Measurements from ENCODE around the gene GSTA3.

DNA sequence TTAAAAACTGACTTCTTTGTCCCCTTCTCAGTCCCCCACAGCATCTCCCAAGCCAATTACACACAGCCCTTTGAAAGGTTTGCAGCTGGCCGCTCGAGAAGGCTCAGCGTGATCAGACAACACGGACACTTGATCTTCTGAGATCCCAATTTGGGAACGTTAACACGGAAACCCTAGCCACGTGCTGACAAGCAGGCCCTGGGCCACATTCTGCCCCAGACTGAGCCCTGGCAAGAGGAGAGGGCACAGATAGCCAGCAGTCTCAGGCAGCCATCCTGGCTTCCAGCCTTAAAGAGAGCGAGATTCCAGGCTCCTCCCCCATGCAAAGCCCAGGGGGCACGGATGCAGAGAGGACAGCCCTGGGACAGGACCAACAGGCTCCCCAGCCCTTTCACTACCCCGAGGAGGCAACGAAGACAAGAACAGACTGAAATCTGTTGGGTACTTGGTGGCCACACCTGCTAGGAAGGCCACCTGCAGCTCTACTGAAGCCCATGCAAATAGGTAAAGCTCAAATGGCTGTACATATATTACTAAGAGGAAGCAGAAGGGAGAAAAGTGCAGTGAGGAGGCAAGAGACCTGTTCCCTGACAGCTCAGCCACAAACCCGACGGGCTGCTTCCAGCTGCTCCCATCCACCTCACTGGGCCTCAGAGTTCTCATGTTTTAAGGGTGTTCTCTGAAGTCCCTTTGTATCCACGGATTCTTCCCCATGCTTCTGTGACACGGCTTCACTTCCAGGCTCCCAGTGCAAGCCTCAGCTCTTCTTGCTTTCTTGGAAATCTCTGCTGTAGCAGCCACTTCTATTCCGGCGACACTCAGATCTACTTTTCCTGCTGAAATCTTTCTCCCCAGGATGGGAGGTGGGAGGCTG, 24.7 kb downstream of the TRAM2 start:
- RAMPAGE, long total RNA, result no peak
- RRBS, result no CpG with 5 or more reads among the region's 17 CpGs

GRCh38 chr6:52575185-52575998, 1.5 kb downstream of the TRAM2 start:
- RAMPAGE, long total RNA, result no peak
- RRBS, result no CpG with 5 or more reads among the region's 16 CpGs

DNA sequence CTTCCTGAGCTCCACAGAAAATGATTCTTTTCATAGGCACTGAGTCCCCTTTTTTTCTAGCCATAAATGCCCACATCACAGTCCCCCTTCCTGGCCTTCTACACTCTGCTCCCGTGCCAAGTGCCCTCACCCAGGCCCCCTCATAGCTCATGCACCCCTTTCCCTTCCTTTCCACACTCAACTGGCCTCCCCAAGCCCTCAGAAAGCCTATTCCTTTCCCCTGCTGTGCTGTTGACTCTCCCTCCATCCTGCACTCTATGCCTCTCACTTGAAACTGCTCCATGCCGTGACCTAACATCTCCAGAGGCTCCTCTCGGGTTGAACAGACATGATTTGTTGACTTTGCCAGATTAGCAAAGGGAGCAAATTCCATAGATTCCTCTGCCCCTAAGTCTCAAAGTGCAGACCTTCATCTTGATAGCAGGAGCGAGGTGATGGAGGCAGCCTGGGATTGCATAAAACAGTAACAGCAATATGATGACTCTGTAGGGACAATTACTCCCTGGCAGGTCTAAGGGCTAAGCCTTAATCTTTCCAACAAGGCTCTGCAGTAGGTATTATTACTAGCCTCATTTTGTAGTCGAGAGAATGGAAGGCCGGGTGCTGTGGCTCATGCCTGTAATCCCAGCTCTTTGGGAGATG, 12.2 kb upstream of the TRAM2 start:
- RAMPAGE, long total RNA, result no peak
- RRBS, result no CpG with 5 or more reads among the region's 6 CpGs

DNA sequence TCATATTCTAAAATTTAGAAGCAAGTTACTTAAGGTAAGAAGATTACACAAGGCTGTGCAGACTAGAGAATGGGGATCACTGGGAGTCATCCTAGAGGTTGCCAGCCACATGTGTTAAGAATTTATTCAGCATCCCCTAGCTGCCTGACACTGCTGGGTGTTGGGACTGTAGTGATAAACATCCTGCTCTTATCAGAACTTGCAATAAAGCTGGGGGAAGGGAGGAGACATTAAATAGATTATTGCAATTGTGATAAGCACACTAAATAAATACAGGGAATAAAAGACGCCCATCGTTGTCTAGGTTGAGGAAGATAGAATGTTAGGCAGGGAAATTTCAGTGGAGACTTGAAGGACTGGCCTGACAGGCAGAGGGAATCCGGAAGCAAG, 33.1 kb upstream of the TRAM2 start:
- RAMPAGE, long total RNA, result no peak
- RRBS, result no CpG with 5 or more reads among the region's 3 CpGs

DNA sequence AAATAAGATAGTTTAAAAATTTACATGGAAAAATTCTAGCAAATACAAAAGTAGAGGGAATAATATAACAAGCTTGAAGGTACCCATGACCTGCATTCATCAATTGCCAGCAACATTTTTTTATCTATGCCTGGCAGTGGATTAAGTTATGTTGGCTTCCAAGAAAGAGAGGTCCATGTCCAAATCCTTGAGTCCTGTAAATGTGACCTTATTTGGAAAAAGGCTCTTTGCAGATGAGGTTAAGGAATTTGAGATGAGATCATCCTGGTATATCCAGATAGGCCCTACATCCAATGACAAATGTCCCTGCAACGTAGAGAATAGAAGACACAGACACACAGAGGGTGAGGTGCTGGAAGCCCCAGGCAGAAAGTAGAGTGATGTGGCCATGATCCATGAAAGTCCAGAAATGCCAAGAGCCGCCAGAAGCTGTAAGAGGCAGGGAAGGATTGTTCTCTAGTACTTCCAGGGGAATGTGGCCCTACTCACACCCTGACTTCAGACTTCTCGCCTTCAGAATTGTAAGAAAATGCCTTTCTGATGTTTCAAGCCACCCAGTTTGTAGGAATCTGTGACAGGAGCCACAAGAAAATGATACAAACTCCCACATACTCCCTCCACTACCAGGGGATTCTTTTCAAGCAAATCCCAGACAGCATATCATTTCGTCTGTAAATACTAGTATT, 16.0 kb downstream of the GSTA2 start:
- RAMPAGE, long total RNA, result no peak
- RRBS, result no CpG with 5 or more reads among the region's 4 CpGs

GRCh38 chr6:52803990-52804324, 341 bp upstream of the GSTA1 start:
- RAMPAGE, long total RNA, result no peak
- RRBS, result no CpG with 5 or more reads among the region's 3 CpGs

DNA sequence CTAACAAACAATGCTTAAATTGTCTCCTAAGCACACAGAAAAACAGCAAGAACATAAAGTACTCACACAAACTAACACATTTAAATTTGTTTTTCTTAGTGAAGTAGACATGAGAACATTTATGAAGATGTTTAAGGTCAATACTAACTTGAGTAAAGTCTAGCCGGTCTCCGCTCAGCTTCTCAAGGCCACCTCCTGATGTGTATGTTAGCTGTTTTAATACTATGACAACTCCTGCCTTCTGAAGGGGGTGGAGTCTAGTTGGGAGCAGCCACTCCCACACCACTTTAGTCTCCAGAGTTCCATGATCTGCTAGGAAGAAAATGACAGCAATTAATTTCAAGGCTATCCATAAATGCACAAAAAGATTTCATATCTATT, at the start of gene GSTA3:
Gene GSTA3 (minus strand): TSS at position 206 of the 381 bp plus-strand sequence.
- RAMPAGE, long total RNA, result no peak
- RRBS, result no CpG with 5 or more reads among the region's 2 CpGs

DNA sequence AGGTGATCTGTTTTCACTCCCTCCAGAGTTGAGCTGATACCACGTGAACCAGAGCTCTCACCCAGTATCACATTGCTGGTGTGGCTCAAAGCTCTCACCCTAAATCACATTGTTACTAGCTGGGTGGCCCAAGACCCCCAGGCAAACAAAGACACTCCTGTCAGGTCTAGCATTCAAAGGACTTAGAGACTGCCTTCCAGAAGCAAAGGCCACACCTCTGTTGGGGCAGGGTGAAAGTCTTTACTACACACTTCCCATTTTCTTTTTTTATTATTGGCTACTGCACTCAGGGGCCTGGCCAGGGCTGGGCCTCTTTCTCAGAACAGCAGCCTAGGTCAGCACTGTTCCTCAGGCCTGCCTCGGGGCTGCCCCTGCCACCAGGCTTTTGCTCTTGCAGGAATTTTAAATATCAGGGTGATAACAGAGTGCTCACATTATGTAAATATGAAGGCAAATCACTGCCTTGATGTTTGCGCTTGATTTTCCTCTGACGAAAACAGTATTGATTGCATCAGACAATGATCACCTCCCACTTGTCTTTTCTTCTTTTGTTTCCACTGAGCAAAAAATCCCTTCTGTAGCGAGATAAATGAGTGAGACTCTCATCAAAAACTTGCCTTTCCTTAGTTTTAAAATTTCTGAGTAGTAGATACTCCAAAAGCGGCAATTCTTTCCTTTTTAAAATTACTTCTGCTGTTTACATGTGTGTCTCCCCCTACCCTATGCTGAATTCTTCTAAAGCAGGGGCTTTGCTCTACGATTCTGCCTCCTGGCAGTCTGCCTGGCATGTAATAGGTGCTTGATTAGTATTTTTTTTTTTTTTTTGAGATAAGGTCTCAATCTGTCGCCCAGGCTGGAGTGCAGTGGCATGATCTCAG, 18.4 kb downstream of the GSTA4 start:
- RAMPAGE, long total RNA, result no peak
- RRBS, result no CpG with 5 or more reads among the region's 8 CpGs

- RAMPAGE, long total RNA, result no peak
- RRBS, result no CpG with 5 or more reads among the region's 6 CpGs
Observed at GRCh38 chr6:53056120-53056757, 5.4 kb downstream of the CILK1 start.

DNA sequence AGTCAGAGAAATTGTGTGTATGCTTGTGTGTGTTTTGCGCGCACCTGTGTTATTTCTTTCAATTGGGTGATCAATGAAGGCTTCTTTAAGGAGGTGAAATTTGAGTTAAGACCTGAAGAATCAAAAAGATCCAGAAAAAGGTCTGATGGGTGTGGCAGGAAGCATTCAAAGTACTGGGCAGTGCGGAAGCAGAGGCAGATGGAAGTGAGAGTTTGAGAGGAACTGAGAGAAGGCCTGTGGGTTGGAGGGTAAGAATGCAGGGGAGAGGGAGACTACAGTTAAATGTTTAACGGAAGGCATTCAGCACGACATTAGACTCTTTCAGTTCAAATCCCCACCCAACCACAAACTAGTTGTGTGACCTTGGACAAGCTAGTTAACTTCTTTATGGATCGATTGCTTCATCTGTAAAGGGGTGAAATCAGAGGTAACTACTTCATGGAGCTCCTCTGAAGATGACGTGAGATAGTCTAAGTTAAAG, 50.5 kb upstream of the GCM1 start:
- RAMPAGE, long total RNA, result no peak
- RRBS, result no CpG with 5 or more reads among the region's 7 CpGs

- RAMPAGE, long total RNA, result no peak
- RRBS, result no CpG with 5 or more reads among the region's 8 CpGs
Observed at GRCh38 chr6:53320777-53321414, 27.9 kb downstream of the ELOVL5 start.

- RAMPAGE, long total RNA, result no peak
- RRBS, result no CpG with 5 or more reads among the region's 2 CpGs
Observed at GRCh38 chr6:53331927-53332237, 16.9 kb downstream of the ELOVL5 start.

GRCh38 chr6:53340854-53341118, 8.0 kb downstream of the ELOVL5 start:
- RAMPAGE, long total RNA, result no peak
- RRBS, result no CpG with 5 or more reads among the region's 3 CpGs

DNA sequence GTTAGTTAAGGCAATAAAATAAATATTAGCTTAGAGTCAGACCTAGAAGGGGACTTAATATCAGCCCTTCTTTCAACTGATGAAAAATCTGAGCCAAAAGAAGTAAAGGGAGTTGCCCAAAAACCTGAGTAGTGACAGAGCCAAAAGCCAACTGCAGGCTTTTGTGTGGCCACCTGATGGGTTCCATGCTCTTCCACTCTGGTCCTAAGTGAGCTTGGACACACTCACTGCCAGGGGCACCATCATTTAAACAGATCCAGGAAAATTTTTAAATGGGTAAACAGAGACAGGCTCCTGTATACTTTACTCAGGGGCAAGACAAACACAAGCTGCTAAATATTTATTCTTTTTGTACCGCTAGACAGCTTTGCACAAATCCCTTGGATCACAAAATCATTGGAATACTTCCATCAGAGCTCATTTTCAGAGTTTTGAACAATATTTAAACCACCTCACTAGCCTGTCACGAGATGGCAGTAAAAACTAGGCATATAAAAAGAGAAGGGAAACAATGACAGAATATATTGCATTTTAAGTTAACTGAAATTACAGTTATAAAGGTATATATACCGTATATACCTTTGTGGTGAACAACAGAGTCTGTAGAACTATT, 31.4 kb downstream of the GCLC start:
- RAMPAGE, long total RNA, result no peak
- RRBS, result no CpG with 5 or more reads among the region's 3 CpGs

GRCh38 chr6:53514542-53515753, 30.0 kb downstream of the GCLC start:
- RAMPAGE, long total RNA, result no peak
- RRBS, result no CpG with 5 or more reads among the region's 9 CpGs

- RAMPAGE, long total RNA, result no peak
- RRBS, result 2% methylated on average over 3 of the region's 9 CpGs
Observed at GRCh38 chr6:53547365-53547663, 2.4 kb upstream of the GCLC start.

GRCh38 chr6:53614665-53615196, 50.8 kb downstream of the KLHL31 start:
- RAMPAGE, long total RNA, result no peak
- RRBS, result no CpG with 5 or more reads among the region's 2 CpGs

DNA sequence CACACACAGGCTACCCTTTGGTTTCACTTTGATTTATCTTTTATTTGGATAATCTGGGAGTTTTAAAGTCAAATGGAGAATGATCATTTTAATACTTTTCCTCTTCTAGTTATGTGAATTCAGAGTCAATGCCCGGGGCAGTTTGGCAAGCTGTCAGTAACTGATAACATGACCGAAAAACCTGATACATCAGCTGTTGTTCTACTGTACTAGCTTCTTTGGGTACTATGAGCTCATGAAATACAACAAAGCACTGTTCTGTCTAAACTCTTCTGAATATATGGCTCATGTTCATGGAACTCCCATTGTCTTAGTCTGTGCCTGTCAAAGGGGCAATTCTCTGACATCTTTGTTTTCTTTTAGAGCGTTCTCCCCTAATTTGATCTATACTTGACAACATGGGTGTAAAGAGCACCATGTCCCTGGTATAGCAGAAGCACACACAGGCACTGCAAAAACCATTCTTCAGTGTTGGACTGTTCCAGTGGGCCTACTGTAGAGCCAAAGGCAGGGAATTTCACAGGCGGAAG, 30.1 kb downstream of the KLHL31 start:
- RAMPAGE, long total RNA, result no peak
- RRBS, result no CpG with 5 or more reads among the region's 4 CpGs

GRCh38 chr6:53825822-53826076, 30.9 kb downstream of the LRRC1 start:
- RAMPAGE, long total RNA, result no peak
- RRBS, result no CpG with 5 or more reads among the region's 1 CpG

DNA sequence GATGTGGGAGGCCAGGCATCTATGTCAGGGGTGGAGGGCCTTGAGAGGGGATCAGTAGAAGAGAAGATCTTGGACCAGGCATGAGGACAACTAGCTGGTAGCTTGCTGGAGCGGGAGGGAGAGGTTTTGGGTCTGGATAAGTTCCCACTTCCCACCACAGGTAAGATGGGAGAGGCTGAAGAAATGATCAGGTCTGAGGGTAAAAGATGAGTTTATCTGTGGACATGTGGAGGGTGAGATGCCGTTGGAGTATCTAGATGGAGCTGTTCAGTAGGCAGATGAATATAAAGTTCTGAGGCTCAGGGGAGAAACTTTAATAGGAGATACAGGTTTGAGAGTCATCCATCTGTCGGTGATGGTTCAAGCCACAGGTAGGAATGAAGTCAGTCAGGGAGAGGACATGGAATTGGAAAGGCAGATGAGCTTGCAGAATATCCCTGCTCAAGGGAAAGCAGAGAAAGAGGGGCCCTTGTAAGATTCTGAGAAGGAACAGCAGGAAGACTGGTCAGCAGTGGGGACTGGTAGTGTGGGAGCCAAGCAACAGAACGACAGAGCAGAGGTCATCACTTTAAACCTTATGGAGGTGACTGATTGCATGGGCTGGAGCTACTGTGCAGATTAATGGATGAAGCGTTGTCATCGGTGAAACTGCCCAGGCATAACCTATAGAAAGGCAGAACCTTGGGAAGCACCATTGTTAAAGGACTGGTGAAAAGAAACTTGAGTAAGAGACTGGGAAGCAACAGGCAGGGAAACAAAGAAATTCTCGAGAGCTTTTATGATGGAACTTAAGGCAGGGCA, 62.2 kb downstream of the LRRC1 start:
- RAMPAGE, long total RNA, result no peak
- RRBS, result no CpG with 5 or more reads among the region's 7 CpGs